Bronchus (tissue), 1 donor: ENCODE results near the gene SLC4A10.

- PRO-cap: no peak
Measured at GRCh38 chr2:159721132-159721712, 8.9 kb downstream of the MARCHF7 start.

GRCh38 chr2:159755058-159755633 is 42.8 kb downstream of the MARCHF7 start:
- PRO-cap: no peak

GRCh38 chr2:160180961-160181794 is 18.9 kb downstream of the ITGB6 start:
- PRO-cap: unidirectional peak, plus-strand start at chr2:160181373

DNA sequence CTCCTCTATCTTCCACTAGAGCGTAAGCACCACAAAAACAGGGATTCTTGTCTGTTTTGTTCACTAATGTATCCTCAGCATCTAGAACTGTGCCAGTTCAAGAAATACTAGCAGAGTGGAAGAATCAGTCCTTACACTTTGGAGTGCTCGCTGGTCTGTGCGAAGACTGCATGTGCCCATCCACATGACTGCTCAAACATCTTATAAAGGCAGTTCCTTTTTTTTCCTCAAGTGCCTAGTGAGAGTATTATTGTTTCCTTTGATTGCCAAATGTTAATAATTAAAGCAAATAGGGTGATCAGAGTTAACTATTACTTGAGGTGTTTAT is 45.5 kb upstream of the ITGB6 start:
- PRO-cap: no peak

DNA sequence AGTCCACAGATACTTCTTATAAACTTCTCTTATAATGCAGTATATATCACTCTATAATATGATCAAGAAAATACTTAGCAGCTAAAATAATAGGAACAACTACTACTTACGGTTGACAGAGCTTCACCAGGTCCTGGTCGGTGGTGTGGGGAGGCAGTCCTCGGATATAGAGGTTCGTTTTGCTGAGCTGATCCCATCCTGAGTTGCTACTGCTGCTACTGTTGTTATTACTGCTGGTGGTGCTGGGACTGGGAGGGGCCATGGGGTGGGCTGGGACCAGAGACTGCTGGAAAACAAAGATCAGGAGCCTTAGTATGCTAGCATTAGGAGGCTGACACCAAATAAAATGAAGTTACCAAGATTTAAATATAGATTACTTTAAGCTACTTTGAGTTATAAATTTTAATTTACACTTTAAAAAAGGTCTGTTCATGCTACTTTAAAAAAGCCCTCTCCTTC is 126.5 kb downstream of the RBMS1 start:
- PRO-cap: no peak

DNA sequence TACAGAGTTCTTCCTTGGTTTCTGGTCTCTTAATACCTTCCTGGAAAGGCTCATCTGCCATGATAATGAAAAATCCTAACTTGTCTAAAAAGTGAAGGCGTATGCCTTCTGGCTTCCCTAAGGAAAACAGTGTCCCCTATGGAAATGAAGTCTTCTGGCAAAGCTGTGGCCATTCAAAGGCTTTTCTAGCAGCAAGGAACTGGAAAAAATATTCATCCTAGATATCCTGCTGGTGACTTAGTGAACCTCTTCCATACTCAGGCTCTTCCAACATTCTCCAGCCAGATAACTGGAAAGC is 84.7 kb downstream of the RBMS1 start:
- PRO-cap: no peak

- PRO-cap: no peak
Measured at GRCh38 chr2:160482640-160483287, 10.8 kb downstream of the RBMS1 start.

- PRO-cap: no peak
Measured at GRCh38 chr2:160510534-160511006, 17.0 kb upstream of the RBMS1 start.

GRCh38 chr2:160736597-160736933 is 243.0 kb upstream of the RBMS1 start:
- PRO-cap: no peak

- PRO-cap: no peak
Measured at GRCh38 chr2:160952320-160952930, 207.8 kb upstream of the TANK start.

DNA sequence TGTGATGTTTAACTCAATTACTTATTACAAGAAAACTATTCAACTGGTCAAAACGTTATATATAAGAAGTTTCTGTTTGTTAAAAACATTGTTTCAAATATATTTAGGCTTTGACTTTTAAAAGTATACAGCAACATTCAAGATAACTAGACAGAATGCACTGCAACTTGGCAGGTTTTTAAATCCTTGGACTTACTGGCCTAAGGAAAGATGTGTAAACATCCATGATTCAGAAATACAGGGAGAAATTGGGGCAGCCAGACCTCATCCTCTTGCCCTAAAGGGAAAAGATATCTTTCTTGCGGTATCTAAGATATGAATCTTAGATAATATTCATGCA is 830 bp upstream of the TANK start:
- PRO-cap: no peak

GRCh38 chr2:161165348-161166406 is 5.4 kb downstream of the TANK start:
- PRO-cap: no peak

GRCh38 chr2:161166438-161167456 is 6.5 kb downstream of the TANK start:
- PRO-cap: no peak

DNA sequence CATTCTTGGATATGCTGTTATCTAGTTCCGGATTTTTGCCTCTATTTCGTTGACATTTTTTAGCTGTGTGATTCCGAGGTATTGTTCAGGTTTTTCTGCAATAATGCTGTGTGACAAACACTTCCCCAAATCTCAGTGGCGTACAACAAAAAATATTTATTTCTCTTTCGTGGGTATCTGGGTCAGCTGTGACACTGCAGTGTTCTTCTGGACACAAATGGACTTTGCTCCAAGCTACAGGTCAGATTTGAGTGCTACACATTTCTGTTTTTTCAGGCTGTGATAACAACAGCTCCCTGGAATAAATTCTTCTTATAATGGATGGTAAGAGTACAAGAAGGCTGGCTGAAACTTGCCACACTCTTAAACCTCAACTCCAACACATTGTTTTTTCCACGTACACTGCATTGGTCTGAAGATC is 50.9 kb upstream of the PSMD14 start:
- PRO-cap: no peak

- PRO-cap: no peak
Measured at GRCh38 chr2:161278360-161279604, 29.4 kb upstream of the PSMD14 start.

DNA sequence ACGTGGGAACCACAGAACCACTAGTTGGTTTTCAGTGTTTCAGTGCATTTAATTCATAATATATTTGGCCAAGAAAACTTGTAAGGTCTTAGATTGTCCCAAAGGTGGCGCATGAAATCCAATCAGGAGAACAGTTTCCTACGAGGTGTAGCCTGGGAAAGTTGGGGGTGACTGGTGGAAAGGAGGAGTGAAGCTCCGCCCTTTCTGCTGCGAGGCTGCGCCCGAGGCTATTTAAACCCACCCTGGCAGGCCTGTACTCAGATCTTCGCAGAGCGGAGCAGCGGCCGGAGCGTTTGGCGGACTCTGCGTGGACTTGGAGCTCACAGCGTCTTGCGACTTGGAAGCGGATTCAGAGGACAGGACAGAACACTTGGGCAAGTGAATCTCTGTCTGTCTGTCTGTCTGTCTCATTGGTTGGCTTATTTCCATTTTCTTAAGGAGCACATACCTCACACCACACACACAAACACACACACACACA is 27.2 kb upstream of the PSMD14 start:
- PRO-cap: no peak

DNA sequence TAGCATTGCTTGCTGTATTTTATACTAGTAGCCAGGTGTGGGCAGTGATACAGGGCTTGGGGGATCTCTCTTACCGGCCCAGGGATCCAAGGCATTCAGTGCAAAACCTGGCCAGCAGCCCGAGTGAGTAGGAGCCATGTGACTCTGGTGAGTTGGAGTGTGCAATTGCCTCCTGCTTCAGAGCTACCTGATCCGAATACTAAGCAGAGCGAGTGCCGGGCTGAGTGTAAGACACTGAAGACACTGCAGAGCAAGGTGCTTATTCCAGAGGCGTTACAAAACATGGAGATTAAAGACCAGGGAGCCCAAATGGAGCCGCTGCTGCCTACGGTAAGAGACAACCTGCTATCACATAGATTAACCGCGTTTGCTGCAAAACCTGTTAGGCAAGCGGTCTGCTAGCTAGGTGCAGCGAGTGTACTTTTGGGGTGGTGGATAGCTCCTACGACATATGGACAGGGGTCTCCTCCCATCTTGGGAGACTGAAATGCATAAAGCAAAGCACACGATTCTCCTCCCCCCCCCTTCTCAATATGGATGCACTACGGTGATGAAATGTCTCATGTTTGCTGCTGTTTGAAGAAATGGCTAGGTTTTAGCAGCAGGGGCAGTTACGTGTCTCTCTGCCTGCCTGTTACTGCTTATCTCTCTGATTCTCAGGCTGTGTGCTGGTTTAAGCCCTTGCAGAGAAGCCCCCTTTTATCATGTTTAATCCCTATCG is at the start of gene SLC4A10:
TSS of gene SLC4A10 (plus strand) at position 180 of the 721 bp plus-strand sequence.
- PRO-cap: no peak

GRCh38 chr2:162073094-162073835 is 750 bp downstream of the DPP4 start:
- PRO-cap: no peak

GRCh38 chr2:162712181-162712662 is 126.3 kb downstream of the KCNH7 start:
- PRO-cap: no peak

DNA sequence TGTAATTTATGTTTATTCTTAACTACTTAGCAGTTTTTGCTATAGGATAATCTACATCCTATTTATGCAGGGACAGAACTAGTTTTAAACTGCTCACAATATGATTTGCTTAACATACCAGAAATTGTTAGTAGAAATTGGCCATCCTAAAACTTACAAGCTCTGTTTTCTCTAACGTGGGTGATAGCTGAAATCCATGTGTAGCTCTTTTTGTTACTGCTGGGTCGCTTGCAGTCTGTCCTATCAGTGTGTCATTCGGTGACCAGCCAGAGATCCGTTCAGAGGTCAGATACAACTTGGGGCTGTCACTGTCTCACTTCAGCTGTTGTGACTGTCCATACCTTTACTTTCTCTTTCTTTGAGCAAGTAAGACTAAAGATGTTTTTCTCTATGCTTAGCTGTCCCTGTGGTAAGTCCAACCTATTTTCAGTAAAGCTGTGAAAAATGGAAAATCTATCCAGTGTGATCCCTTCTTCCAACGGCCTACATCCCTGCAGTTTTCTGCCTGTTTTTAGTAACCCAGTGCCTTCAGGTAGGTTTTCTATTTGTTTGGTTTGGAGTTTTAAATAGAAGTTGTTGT is 282.9 kb upstream of the KCNH7 start:
- PRO-cap: no peak